NCI-H460 (cell line): ENCODE data around the gene PCNA.

DNA sequence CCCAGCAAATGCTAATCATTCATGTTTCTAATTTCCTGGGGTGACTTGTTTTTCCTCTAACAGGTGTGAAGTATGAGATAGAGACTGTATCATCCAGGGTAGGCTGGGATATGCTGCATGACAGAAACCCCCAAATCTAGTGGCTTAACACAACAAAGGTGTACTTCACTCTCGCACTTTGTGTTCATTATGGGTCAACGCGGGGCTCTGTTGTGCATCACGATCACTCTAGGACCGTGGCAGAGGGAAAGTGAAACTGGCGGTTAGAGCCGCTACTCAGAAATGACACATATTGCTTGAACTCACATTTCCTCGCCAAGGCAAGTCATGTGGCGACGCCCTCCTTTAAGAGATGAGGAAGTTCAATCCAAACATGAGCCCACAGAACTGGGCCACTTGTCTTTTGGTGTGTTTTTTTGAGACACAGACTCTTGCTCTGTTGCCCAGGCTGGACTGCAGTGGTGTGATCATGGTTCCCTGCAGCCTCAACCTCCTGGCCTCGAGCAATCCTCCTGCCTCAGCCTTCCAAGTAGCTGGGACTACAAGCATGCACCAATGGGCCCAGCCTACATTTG is 34.4 kb downstream of the TMEM230 start:
RAMPAGE:
- cytosol, long total RNA, result no peak
- long total RNA, result no peak
- nucleus, long total RNA, result no peak

GRCh38 chr20:5119085-5120051 is at the start of gene PCNA:
Gene PCNA (minus strand): TSS chr20:5119958.
RAMPAGE:
- cytosol, long total RNA, result start-site peak on the minus strand at chr20:5119915-5119980, 2,176 and 2,756 reads in 2 replicates
- long total RNA, result start-site peak on the minus strand at chr20:5119926-5119966, 71 and 379 reads in 2 replicates
- nucleus, long total RNA, result start-site peak on the minus strand at chr20:5119915-5120006, 1,562 and 270 reads in 2 replicates

DNA sequence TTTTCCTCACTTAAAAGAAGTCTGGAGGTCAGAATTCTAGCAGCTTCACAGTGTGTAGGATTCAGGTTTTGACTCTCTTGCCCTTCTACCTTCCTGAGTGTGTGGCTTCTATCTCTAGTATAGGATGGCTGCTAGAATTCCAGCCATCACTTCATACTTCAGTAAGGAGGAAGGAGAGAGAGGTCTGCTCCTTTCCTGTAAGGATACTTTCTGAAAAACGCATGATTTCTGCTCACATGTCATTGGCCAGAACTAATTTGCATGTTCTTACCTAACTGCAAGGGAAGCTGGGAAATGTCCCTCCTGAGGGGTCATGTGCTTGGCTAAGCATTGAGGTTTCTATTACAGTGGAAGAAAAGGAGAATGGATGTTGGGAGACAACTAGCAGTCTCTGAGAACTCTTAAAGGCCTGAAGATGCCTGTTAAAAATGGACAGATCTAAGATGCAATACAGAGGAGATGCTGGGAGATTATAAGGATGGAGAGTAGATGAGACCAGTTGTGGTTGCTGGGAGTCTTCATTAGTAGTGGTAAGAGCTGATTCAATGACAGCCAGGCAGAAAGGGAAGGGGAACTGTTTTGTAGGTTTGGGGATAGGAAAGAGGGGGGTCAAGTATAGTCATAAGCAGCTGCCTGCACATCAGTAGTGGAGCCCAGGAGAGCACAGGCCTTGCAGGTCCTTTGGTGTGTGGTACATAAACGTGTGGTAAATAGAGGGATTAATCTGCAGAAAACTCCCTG is 20.2 kb downstream of the CDS2 start:
RAMPAGE:
- cytosol, long total RNA, result no peak
- long total RNA, result no peak
- nucleus, long total RNA, result no peak

GRCh38 chr20:5189712-5190572 is 63.1 kb downstream of the CDS2 start:
RAMPAGE:
- cytosol, long total RNA, result no peak
- long total RNA, result no peak
- nucleus, long total RNA, result no peak

GRCh38 chr20:5503770-5504800 is 106.7 kb downstream of the GPCPD1 start:
RAMPAGE:
- cytosol, long total RNA, result no peak
- long total RNA, result no peak
- nucleus, long total RNA, result no peak

GRCh38 chr20:5552736-5553459 is 57.9 kb downstream of the GPCPD1 start:
RAMPAGE:
- cytosol, long total RNA, result no peak
- long total RNA, result no peak
- nucleus, long total RNA, result no peak

GRCh38 chr20:5835732-5836055 is 75.6 kb upstream of the CHGB start:
RAMPAGE:
- cytosol, long total RNA, result no peak
- long total RNA, result no peak
- nucleus, long total RNA, result no peak

DNA sequence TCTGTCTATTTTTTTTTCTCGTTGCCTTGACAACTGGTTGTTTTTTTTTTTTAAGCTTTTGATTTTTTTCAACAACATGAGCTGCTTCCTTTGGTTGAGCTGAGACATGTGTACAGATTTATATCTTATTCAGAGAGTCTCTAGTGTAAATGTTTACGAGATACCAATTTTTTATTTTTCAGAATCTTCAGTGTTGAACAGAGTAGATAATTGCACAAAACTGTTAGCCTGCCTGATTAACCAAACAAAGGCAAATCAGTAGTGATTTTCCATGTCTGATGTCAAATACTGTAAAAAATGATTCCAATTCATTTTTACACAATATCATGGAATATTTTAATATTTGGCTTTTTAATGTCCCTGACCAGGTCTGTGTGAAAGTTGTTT is 75.3 kb upstream of the CHGB start:
RAMPAGE:
- cytosol, long total RNA, result no peak
- long total RNA, result no peak
- nucleus, long total RNA, result no peak

RAMPAGE:
- cytosol, long total RNA, result no peak
- long total RNA, result no peak
- nucleus, long total RNA, result no peak
Measured at GRCh38 chr20:5843031-5843259, 68.4 kb upstream of the CHGB start.

DNA sequence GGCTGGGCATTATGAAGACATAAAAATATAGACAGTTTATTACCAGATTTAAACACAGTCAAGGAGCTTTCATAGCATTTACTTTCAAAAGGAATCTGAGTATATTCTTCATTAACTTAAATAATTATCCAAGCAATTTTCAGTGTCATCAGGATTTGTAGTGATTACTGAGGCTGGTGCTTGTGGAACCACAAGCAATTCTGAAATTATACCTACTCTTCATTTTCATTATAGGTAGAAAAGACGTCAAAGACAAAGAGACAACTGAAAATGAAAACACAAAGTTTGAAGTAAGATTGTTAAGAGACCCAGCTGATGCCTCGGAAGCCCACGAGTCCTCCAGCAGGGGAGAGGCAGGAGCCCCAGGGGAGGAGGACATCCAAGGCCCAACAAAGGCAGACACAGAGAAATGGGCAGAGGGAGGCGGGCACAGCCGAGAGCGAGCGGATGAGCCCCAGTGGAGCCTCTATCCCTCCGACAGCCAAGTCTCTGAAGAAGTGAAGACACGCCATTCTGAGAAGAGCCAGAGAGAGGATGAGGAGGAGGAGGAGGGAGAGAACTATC is 10.9 kb downstream of the CHGB start:
RAMPAGE:
- cytosol, long total RNA, result no peak
- long total RNA, result no peak
- nucleus, long total RNA, result no peak

DNA sequence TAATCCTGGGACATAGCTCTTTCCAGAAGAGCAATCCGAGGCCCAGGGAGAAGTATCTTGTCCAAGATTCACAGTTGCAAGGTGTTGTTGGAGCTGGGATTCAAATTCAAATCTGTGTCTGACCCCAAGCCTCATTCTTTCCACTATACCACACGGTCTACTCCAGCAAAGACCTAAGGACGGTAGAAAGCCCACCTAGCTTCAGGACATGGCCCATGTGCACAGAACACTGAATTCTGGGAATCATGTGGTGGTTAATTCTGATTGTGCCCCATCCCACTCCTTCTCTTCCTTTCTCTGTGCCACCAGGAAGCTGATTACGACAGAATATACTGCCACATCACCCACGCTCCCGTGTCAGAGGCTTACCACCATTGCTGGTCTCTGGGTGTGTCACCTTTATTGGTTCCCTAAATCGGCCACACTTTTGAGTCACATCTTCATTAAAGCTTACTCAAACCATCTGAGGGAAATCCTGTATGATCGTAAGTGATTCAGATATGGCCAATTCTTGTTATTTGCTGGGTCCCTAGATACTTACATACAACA is 3.2 kb downstream of the TRMT6 start:
RAMPAGE:
- cytosol, long total RNA, result no peak
- long total RNA, result no peak
- nucleus, long total RNA, result no peak

DNA sequence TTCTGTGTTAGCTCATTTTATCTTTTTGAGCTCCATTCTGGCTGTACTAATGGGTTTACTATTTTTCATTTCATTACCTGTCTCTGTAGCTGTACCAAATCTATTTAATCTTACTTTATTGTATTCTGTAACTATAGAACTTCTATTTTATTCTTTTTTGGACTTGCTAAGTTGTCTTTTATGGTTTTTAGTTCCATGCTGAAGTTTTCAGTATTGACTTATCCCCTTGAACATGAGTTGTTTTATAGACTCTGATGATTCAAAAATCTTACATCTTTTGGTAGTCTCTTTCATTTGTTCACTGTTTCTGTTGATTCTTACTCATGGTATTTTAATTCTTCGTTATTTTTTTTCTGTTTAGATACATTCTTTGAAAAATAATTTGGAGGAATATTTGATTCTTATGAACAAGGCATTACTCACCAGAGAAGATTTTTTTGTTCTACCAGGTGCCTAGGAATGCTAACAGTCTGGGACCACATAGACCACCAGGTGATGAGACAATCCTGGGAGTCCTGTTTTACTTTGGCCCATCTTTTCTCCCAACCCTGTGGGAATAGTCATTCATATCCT is 17.1 kb downstream of the CRLS1 start:
RAMPAGE:
- cytosol, long total RNA, result no peak
- long total RNA, result no peak
- nucleus, long total RNA, result no peak

DNA sequence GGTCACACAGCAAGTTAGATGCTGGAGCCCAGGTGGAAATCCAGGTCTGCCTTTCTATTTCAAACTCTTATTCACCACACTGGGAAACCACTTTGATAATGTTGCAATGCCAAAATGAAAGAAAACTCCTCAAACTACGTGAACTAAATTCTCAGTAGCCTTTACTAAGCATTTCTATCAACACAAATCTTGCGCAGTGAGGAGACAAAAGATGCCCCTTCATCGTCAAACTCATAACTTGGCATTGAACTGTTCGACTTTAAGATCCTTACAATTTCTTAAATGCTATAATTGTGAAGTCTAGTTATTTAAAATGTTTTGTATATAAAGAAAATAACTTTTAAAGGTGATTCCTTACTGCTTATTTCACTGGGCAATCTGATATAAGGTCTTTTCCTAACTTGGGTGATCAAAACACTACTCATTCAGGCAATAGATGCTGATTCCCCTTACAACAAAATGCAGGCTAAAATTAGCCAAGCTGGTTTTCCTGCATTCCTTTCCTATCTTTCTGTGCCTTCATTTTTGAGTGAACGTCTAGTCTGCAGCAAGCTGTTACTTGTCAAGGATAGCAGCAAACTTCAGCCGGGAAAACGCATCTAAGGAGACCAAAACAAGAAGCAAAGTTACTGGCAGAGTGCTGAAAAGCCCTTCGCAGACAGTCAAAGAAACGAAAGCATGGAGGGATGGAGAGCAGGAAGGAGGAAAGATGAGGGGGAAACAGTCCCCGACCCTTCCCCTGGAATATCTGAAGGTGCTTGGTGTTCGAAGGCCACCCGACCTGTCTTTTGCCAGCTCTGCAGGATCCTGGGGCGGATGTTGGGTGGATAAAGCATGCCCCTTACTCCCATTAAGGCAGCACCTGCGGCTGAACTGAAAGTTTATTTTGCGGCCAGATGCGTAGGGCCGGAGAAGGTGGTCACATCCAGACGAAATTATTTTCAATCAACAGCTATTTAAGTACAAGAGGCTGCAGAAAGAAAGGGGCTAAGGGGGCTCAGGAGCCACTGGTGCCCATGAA is 813 bp downstream of the FERMT1 start:
RAMPAGE:
- cytosol, long total RNA, result no peak
- long total RNA, result no peak
- nucleus, long total RNA, result no peak

GRCh38 chr20:6321306-6321622 is 198.4 kb upstream of the FERMT1 start:
RAMPAGE:
- cytosol, long total RNA, result no peak
- long total RNA, result no peak
- nucleus, long total RNA, result no peak

GRCh38 chr20:6561296-6561624 is 206.2 kb upstream of the BMP2 start:
RAMPAGE:
- cytosol, long total RNA, result no peak
- long total RNA, result no peak
- nucleus, long total RNA, result no peak

DNA sequence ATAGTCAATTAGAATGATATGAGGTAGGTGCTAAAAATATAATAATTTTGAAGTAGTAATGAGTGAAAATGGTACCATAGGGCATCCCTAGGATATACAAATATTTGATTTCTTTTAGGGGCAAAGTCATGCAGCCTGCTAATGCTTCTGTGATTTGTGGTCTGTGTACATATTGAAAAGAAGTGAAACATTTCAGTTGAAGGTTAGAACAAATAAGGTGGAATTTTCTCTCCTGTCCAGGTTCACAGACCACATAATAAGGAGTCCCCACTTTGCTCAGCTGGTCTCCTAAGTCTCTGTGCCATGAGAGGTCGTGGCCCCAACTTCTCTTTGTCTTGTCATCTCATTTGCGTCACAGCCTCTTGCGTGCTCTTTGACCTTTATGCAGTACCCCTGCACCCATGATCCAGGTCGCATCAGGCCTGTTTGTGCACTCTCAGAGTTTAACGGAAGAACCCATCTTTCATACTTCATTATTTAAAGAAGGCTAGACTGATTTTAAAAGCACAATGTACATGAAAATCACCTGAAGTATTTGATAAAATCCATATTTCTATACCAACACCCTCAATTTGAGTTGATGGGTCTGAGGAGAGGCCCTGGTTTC is 110.4 kb upstream of the BMP2 start:
RAMPAGE:
- cytosol, long total RNA, result no peak
- long total RNA, result no peak
- nucleus, long total RNA, result no peak

GRCh38 chr20:6700497-6701489 is 66.7 kb upstream of the BMP2 start:
RAMPAGE:
- cytosol, long total RNA, result no peak
- long total RNA, result no peak
- nucleus, long total RNA, result no peak

DNA sequence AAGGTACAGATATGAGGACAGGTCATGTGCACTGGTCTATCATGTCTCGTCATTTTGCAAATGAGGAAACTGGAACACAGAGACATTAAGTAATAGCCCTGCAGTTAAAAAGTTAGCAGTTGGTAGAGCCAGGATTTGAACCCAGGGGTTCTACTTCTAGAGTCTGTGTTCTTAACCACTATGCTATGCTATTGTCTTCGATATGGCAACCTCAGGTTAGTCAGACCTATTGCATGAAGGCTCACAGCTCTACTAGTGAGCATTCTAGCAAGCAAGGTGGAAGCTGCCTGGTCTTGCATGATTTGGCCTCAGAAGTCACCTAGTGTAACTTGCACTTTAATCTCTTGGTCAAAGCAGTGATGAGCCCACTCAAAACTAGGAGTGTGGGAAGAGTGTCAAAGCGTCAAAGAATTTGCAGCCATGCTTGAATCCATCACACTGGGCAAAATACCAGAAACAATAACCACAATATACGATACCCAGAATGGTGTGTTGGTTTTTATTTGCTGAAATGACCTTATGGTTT is 20.5 kb upstream of the BMP2 start:
RAMPAGE:
- cytosol, long total RNA, result no peak
- long total RNA, result no peak
- nucleus, long total RNA, result no peak

RAMPAGE:
- cytosol, long total RNA, result no peak
- long total RNA, result no peak
- nucleus, long total RNA, result no peak
Measured at GRCh38 chr20:7937863-7938092, 2.5 kb downstream of the HAO1 start.

RAMPAGE:
- cytosol, long total RNA, result no peak
- long total RNA, result no peak
- nucleus, long total RNA, result no peak
Measured at GRCh38 chr20:7939474-7939722, 860 bp downstream of the HAO1 start.